Kidney (tissue), 2 donors: Measurements from ENCODE around the genes PEX26 and TXNRD2.

DNA sequence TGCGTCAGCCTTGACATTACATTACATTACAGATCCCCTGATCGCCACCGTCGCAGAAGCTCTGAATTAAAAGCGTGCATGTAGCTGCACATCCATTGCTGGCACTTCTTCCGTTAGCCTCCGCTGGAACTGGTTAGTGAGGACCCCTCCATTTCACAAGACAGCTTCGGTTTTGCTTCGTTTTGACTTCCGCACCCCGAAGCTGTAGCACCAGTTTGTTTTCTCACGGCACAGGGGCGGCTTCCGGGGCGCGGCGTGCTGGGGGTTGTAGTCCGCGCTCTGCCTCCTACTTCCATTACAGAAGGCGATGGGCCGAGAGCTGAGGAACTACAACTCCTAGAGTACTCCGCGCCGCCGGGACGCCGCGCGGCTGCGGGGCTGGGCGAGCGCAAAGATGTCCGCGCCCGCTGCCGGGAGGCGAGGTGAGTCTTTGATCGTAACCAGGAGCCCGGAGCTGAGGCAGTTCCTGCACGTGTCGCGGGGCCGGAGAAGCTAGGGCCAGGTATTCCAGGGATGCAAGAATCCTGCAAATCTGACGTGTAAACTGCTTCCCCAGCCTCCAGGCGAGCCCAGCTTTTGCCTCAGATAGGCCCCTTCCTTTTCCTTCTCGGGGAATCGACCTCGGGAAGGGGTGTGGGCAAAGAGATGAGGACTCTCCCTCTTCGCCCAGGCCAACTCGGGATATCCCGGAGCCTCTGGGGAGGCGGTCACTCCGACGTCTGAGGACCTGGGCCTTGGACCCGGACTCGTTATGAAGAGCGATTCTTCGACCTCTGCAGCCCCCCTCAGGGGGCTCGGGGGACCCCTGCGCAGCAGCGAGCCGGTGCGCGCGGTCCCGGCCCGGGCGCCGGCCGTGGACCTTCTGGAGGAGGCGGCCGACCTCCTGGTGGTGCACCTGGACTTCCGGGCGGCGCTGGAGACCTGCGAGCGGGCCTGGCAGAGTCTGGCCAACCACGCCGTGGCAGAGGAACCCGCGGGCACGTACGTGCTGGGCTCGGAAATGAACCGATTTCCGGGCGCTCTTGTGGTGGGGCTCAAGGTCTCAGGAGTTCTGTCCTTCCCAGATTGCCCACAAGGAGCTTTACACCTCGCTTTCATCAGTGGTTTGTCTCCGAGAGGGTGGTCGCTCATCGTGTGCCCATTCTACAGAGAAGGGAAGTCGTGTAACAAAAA, at the start of gene PEX26:
TSS of gene PEX26 (plus strand) at position 365 of the 1,173 bp plus-strand sequence.
- PRO-cap: bidirectional peak, plus-strand start at position 367 of the sequence, minus-strand start at position 131 of the sequence; unidirectional peak, plus-strand start at position 624 of the sequence
- RRBS: 2% methylated on average over 51 of the region's 92 CpGs

DNA sequence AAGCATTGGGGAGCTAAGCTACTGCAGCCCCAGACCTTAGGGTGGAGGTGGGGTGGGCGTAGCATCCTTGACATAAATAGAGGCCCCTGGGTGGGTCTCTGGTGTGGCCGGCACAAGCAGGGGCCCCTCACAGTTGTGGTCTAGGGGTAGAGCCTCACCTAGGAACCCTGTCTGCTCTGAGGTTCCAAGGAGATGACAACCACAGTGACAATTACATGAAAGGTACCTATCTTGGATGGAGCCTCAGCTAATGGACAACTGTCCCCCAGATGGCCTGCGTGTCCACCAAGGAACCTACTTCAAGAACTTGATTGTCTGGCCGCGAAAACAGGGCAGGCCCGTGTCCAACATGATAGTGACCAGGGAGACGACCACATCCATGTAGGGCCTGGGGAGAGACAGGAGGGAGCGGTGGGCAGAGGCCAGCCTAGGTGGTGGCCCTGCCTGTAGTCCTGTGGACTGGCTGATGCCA, 8.0 kb downstream of the TMEM191B start:
- PRO-cap: no peak
- RRBS: no CpG with 5 or more reads among the region's 8 CpGs

GRCh38 chr22:18929407-18929653, 6.8 kb downstream of the PRODH start:
- PRO-cap: no peak
- RRBS: no CpG with 5 or more reads among the region's 2 CpGs

DNA sequence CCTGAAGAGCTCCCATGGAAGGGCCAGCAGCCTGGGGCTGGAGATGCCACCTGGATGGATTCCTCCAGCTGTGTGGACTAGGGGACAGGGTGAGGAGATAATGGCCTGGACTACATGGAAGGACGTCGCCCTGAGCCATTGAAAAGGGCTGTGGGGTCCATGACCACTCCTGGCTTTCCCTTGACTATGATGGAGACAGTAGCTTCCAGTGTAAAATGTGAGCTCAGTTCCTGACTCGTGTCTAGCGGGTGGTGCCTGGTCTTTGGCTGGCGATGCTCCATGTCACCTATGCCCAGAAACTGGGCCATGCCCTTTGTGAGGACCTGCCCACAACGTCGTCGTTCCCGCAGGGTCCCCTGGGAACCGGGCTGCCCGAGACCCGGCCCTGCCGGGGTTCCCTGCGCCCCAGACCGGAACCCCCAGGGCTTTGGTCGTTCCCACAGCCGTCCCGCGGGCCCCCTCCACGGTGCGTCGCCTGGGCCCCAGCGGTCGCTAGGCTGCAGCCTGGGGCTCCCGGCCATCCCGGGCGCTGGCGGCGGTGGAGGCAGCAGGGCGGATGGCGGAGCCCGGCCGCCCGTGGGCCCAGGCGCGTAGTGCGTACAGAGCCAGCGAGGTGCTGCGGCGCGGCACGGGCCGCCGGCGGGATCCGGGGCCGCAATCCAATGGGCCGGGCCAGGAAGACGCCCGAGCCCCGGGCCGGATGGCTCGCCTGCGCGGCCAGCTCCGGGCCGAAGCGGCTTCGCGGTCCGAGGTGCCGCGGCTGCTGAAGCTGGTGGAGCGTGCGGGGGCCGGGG, 93.0 kb downstream of the DGCR2 start:
- PRO-cap: no peak
- RRBS: no CpG with 5 or more reads among the region's 66 CpGs

DNA sequence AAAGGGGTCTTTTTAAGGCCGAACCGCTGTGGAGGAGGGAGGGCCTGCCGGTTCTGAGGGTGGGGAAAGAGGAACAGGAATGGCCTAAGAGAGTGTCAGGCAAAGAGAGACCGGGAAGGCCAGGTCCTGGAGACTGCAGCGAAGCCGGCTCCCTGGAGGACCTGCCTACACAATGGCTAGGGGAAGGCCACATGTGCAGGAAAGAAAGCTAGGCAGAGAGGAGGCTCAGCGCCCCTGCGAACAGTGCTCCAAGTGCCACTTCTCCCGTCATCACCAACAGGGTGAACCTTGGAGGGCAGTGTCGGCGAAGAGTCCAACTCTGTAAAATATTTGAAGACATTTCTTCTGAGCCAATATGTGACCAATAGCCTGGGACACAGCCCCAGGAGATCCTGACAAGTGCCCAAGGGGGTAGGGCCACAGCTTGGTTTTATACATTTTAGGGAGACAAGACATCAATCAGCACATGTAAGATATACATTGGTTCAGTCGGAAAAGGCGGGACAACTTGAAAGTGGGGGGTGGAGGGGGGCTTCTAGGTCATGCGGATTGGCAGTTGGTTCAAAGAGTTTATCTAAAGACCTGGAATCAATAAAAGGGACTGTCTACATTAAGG, 792 bp upstream of the DGCR2 start:
- PRO-cap: no peak
- RRBS: 13% methylated on average over 1 of the region's 14 CpGs

DNA sequence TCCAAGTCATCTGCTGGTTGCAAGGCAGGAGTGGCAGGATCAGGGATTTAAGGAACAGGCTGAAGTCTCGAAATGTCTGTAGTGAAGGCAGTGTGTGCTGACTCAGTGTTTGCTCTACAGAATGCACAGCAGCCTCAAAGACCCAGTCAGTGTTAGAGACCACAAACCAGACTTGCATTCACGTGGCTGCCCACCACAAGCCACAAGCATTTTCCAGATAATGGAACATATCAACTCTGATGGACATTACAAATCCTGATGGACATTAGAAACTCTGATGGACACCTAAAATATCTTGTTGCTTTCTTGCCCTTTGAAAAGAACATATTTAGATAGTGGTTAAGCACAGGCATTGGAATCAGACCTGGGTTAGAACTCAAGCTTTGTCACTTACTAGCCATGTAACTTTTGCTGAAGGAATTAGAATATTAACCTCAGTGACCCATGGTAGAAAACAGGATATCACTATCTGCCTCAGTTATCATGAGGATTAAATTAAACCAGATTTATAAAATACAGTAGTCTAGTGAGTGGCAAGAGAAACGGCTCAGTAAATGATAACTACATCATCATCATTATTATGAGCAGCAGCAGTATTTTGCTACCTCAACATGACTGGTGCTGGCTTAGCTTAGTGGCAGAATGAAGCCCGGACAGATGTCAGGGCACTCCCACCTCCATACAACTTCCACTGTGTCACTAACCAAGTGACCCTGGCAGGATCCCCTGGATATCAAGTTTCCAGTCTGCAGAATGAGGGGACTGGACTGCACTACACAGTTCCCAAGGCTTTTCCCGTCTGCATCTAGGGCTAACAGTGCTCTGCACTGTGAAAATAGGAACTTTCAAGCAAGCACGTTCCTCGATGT, 1.4 kb downstream of the CLTCL1 start:
- PRO-cap: unidirectional peak, plus-strand start at position 751 of the sequence
- RRBS: no CpG with 5 or more reads among the region's 7 CpGs

DNA sequence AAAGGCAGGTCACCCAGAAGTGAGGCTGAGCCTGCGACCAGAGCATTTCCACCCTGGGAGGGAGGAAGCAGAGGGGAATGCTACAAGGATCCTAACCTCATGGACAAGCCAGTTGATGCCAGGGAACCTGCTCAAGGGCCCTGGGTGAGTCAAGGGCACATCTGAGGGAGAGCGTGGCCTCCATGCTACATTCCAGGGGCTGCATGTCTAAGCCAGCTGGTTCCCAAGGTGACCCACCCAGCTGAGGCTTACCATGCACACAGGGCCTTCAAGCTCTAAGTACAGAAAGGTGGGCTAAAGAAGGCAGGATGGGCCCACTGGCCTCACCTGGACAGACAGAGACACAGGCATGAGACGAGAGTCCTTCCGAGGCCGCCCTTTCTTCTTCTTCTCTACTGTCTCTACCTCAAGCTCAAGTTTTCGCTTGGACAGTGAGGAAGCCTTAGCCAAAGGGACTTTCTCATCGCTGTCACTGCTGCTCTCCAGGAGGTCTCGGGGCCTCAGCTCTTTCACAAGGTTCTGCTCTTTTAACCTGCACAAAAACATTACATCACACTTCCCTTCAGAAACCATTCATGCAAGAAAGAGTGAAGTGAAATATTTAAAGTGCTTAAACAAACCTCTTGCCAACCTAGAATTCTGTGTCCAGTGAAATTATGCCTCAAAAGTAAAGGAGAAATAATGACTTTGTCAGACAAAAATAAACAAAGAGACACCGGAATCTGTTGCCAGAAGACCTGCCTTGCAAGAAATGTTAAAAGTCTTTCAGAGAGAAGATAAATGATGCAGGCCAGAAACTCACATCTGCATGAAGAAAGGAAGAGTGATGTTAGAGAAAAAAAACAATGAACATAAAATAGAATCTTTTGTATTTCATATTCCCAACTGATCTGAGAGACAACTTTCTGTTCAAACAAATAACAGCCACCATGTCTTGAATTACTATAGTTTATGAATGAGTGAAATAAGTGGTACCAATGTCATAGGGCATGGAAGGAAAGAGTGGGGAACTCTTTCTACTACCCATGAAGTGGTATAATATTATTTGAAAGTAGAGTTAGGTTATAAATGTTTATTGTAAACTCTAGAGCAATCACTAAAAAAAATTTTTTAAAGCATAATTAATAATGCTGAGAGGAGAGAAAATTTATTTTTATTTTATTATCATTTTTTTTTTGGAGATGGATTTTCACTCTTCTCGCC, 69.7 kb downstream of the HIRA start:
- PRO-cap: no peak
- RRBS: no CpG with 5 or more reads among the region's 10 CpGs

- PRO-cap: no peak
- RRBS: no CpG with 5 or more reads among the region's 5 CpGs
These were observed 5.3 kb downstream of the HIRA start for GRCh38 chr22:19426036-19426802.

DNA sequence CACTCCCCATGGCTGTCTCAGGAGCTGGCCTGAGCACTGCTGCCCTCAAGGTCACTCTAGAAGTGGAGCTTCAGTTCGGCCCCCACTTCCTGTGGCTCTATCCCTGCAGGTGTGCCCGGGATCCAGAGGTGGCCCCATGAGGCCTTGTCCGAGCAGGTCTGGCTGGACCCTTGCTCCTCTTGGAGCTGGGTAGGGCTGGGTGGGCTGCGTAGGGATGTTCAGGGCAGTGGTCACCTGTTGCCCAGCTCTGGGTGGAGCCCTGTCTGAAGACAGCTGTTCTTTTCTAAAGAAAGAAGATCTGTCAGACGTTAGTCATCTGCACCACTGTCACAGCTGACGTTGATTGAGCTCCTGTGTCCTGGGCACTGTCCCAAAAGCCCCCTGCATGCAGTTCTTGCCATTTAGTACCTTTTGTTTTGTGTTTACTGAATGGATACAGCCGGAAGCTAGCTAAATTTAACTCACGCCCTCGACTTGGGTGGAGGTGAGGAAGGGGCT, 75.6 kb upstream of the CLDN5 start:
- PRO-cap: no peak
- RRBS: no CpG with 5 or more reads among the region's 9 CpGs

GRCh38 chr22:19632628-19633140, 81.6 kb upstream of the SEPTIN5 start:
- PRO-cap: no peak
- RRBS: no CpG with 5 or more reads among the region's 17 CpGs

DNA sequence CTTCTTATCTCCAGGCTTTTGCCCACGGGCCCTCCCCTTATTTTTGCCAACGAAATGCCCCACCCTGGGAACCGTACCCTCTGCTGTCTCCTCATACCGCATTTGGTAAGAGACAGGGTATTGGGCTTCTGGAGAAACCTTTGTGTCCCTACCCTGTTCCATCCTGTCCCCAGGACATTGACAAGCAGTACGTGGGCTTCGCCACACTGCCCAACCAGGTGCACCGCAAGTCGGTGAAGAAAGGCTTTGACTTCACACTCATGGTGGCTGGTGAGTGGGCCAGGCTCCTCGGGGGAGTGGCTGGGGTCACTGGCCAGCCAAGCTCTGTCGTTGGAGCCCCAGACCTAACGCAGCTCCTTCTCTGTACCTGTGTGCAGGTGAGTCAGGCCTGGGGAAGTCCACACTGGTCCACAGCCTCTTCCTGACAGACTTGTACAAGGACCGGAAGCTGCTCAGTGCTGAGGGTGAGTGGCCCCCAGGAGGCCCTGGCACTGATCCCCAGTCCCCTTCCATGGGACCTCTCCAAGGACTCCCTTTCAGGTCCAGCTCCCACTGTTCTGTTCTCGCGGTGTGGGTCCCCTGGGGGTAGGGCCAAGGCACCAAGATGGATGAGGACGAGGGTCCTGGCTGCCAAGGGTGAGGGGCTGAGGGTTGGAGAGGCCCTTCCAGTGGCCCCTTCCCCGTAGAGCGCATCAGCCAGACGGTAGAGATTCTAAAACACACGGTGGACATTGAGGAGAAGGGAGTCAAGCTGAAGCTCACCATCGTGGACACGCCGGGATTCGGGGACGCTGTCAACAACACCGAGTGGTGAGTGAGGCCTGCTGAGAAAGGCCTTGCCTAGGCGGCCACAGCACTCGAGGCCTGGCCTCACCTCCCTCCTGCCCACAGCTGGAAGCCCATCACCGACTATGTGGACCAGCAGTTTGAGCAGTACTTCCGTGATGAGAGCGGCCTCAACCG, 3.6 kb upstream of the GP1BB start:
- PRO-cap: no peak
- RRBS: no CpG with 5 or more reads among the region's 31 CpGs

DNA sequence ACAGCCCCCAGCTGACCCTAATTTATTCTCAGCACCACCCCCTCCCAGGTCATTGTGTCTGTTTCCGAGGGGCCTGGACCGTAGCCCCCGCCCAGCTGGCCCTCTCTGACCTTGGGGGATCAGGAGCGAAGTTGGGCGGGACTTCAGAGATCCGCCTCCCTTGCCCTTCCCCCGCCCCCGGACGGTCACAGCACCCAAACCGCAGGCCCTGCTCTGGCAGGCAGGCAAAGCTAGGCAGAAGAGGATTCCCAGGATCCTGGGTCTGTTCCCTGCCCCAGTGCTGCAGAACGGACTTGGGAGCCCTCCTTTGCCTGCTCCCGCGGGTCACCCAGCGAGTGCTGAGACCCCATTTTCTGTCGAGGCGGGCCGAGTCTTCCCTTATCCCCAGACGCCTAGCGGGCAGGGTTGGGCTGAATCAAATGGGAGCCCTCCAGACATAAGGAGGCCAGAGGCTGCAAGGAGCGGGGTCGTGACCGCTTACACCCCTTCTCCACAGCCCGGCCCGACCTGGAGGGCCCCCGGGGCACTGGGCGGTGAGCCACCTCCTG, 690 bp upstream of the GP1BB start:
- PRO-cap: no peak
- RRBS: 40% methylated on average over 2 of the region's 26 CpGs

GRCh38 chr22:19723726-19724726, 687 bp downstream of the GP1BB start:
- PRO-cap: no peak
- RRBS: 9% methylated on average over 62 of the region's 118 CpGs

DNA sequence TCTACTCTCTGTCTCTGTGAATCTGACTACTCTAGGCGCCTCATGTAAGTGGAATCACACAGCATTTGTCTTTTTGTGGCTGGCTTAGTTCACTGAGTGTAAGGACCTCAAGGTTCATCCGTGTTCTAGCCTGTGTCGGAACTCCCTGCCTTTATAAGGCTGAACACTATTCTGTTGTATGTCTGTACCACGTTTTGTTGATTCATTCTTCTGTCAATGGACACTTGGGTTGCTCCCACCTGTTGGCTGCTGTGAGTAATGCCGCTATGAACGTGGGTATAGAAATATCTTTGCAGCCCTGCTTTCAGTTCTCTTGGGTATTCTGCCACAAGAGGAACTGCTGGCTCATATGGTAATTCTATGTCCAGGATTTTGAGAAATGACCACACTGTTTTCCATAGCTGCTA, 19.7 kb downstream of the TBX1 start:
- PRO-cap: no peak
- RRBS: no CpG with 5 or more reads among the region's 6 CpGs

DNA sequence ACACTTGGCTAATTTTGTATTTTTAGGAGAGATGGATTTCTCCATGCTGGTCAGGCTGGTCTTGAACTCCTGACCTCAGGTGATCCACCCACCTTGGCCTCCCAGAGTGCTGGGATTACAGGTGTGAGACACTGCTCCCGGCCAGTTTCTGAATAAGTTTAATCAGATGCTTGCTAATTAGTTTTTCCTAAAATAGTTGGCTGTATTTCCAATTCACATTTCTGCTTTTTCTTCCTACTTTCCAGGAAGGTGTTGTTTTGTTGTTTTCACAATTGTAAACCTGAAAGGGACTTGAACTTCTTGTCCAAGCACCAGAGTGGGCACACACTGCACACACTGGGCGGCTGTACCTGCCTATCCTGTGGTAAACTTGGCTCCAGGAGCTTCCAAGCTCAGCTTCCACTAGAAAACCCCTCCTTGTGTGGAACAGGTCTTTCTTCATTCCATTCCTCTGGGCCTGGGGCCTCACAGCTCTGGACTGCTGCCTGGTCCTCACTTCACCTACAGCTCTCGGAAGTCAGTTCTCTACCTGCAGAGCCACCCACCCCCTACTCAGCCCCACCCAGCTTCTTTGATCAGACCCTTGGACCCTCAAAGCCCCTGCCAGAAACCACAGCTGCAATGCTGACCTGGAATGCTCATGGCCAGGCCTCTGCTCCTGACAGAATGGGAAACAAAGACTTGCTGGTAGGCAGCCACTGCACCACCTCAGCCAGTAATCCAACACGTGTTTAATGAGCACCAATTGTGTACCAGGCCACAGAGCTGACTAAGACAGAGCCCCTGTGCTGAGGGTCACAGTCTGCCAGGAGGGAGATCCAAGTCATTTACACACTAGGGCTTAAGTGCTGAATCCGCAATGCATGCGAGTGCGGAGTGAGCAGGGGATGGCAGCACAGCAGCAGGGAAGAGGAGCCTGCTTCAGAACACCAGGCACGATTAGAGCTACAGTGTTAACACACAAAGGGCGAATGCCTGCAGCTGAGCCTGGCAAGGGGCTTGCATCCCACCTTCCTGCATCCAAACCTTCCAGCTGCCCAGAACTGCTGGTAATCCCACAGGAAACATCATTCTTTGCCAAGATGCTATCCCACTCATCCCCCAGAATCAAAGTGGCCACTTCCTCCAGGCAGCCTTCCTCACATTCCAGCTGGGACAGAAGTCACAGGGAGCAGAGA, 4.8 kb downstream of the GNB1L start:
- PRO-cap: no peak
- RRBS: no CpG with 5 or more reads among the region's 9 CpGs

DNA sequence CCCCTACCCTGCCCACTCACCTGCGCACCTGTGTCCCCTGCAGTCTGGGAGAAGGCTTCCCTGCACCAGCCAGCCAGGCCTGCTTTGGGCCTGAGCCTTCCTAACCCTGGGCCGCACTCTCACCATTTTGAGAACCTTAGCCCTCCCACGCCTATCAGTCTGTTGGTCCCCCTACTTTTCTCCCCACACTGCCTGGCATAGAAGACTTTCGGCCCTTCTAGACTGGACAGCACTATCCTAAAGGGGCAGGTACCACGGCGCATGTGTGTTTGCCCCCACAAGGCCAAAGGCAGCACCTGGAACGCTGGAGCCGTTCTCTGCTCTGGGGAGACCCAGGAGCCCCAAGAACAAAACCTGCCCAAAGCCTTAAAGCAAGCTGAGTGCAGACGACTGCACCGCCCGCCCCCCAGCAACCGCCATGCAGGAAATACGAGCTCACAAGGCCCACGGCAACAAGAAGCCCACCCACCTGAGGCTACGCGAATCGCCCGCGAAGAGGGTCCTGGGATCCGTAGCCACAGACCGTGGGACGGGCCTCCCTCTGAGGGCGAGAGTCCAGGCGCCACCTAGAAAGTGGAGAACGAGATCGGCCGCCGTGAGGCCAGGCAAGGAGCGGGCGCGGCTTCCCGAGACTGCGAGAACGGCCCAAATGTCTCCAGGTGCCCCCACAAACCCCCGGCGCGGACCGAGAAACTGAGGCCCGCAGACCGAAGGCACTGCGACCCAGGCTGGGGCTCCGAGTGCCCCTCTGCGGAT, 522 bp downstream of the GNB1L start:
- PRO-cap: no peak
- RRBS: no CpG with 5 or more reads among the region's 43 CpGs

- PRO-cap: bidirectional peak, plus-strand start at chr22:19855910, minus-strand start at chr22:19855832
- RRBS: no CpG with 5 or more reads among the region's 18 CpGs
These were observed 1.2 kb upstream of the GNB1L start for GRCh38 chr22:19855722-19856468.

- PRO-cap: no peak
- RRBS: no CpG with 5 or more reads among the region's 16 CpGs
These were observed 22.2 kb upstream of the GNB1L start for GRCh38 chr22:19876857-19877352.

GRCh38 chr22:19932196-19933279, 9.0 kb upstream of the COMT start:
- PRO-cap: no peak
- RRBS: no CpG with 5 or more reads among the region's 13 CpGs

- PRO-cap: bidirectional peak, plus-strand start at chr22:19941871, minus-strand start at chr22:19941818
- RRBS: 1% methylated on average over 43 of the region's 57 CpGs
These were observed at the start of gene TXNRD2 for GRCh38 chr22:19941609-19942151. TSS of gene TXNRD2 (minus strand) at chr22:19941818.